Osteocyte (in vitro differentiated cells): Measurements from ENCODE around the genes KLHL8 and DSPP.

- PRO-cap, result no peak
These were observed 430.8 kb downstream of the MAPK10 start for GRCh38 chr4:85928805-85929663.

GRCh38 chr4:85929904-85930348 is 429.9 kb downstream of the MAPK10 start:
- PRO-cap, result no peak

DNA sequence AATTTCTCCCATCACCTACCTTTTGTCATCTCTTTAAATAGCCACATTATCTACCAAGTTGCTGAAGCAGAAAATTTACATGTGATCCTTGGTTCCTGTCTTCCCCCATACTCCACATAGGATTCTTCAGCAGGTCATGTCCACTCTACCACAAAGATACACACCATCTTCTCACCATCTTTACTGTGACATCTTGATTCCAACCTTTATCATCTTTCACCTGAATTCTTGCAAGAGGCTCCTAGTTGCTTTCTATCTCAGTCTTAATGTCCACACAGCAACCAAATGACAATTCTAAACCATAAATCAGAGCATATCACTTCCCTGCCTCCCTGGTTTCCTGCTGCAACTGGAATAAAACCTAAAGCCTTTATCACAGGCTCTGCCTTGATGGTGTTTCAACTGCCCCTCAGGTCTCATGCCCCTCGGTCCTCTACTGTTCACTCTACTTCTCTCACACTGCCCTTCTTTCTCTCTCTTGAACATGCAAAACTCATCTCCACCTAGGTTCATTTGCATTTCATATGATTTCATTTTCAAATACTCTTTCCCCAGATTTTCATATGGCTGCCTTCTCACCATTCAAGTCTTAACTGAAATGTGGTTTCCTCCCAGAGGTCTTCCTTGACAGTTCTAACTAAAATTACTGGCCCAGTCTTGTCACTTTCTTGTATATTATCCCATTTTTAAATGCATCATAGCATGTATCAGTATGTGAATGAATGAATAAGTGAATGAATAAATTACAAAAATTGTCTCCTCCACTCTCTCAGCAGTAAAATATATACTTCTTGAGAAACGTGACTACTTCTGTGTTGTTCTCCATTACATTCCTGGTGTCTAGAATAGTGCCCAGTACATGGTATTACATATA is 91.5 kb downstream of the MAPK10 start:
- PRO-cap, result no peak

DNA sequence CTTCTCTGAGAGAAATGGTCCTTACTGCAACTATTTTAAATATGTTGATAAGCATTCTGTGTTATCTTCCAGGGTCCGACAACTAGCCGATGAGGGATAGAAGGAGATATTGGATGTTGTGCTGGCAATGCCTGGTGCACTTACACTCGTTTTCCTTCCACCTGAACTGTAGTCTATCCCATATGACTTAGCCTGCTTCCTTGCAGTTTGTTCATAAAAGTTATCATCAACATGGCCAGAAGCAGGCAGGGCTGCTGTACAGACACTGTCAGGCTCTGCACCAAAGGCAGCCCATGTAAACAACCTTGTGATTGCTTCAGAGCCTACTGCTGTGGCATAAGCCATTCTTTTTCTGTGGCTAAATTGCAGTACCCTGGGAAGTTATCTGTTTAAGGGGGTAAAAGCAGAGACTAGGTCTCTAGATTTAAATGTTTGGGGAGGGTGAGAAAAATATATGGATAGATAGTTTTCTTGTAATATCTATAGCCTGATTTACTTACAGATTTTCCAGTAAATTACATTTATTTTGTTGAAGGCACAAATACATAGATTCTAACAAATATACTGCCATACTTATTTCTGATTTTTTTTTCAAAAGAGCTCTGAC is 1.5 kb downstream of the MAPK10 start:
- PRO-cap, result no peak

GRCh38 chr4:86594388-86595494 is 626 bp downstream of the PTPN13 start:
- PRO-cap, result bidirectional peak, plus-strand start at chr4:86594766, minus-strand start at chr4:86594636; bidirectional peak, plus-strand start at chr4:86595031, minus-strand start at chr4:86594907; bidirectional peak, plus-strand start at chr4:86595285, minus-strand start at chr4:86595186

DNA sequence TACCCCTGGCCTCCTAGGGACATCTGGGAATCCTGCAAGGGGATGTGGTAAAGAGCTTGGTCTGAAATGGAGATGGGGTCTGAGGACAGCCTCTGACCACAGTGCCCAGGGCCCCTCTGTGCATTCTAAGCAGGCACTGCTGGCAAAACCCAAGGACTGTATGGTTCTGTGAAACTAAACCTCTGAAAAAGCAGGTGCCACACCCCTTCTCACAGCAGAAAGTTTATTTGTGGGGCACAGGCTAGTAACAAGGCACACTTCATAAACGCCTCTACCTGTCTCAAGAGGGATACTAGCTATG is 638 bp upstream of the SLC10A6 start:
- PRO-cap, result no peak

GRCh38 chr4:86959074-86960048 is 24.6 kb downstream of the AFF1 start:
- PRO-cap, result no peak

DNA sequence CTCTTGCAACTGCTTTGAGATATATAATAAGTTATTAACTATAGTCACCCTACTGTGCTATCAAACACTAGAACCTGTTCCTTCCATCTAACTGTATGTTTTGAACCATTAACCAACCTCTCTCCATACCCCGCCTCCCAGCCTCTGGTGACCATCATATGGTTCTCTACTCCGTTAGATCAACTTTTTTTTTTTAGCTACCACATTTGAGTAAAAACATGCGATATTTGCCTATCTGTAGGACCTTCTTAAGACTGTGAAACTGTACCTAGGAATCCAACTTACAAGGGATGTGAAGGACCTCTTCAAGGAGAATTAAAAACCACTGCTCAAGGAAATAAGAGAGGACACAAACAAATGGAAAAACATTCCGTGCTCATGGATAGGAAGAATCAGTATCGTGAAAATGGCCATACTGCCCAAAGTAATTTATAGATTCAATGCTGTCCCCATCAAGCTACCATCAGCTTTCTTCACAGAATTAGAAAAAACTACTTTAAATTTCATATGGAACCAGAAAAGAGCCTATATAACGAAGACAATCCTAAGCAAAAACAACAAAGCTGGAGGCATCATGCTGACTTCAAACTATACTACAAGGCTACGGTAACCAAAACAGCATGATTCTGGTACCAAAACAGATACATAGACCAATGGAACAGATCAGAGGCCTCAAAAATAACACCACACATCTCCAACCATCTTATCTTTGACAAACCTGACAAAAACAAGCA is 53.6 kb downstream of the AFF1 start:
- PRO-cap, result no peak

DNA sequence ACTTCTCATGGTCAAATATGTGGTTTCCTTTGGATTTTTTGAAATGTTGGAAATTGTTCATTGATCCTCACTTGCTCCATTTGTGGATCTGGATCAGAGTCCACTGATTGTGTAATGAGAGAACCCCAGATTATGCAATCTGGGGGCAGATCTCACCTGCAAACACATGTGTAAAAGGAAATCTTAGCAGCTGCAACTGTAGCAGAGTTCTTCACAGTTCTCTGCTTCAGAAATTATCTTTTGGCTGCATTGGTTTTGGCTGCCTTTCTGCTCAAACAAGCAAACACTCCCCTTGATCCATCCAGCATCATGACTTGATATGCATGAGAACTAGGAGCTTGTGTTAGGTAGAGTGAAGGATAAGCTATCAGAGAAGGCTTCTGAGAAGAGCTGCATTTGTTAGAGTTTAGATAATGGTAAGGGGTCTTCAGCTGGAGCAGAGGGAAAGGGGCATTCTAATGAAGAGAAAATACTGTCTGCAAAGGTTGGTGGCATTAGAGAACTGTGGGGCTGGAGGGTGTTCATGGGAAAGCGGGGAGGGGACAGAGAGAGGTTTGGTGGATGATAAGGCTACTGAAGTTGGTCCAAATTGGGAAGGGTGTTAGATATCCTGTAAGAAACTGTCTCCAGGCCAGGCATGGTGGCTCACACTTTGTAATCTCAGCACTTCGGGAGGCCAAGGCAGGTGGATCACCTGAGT is 59.7 kb downstream of the AFF1 start:
- PRO-cap, result no peak

DNA sequence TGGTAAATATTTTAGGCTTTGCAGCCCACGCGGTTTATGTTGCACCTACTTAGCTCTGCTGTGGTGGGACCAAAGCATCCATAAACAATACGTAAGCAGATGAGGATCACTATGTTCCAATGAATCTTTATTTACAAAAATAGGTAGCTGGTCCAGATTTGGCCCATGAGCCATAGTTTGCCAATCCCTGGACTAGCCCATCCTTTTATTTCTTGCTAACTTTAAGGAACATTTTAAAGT is 95.3 kb downstream of the AFF1 start:
- PRO-cap, result no peak

DNA sequence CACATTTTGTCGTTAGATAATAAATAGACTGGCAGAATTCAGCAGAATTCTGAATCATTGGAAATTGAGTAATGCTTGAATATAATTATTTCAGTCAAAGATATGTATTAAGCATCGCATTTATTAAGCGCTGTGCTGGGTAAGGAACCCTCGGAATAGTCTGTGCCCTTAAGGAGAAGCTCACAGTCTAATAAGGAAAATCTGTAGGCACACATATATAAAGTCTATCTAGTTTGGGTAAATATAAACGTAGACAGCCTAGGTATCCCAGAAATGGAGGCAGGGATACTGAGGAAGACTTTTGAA is 100.0 kb downstream of the AFF1 start:
- PRO-cap, result no peak

DNA sequence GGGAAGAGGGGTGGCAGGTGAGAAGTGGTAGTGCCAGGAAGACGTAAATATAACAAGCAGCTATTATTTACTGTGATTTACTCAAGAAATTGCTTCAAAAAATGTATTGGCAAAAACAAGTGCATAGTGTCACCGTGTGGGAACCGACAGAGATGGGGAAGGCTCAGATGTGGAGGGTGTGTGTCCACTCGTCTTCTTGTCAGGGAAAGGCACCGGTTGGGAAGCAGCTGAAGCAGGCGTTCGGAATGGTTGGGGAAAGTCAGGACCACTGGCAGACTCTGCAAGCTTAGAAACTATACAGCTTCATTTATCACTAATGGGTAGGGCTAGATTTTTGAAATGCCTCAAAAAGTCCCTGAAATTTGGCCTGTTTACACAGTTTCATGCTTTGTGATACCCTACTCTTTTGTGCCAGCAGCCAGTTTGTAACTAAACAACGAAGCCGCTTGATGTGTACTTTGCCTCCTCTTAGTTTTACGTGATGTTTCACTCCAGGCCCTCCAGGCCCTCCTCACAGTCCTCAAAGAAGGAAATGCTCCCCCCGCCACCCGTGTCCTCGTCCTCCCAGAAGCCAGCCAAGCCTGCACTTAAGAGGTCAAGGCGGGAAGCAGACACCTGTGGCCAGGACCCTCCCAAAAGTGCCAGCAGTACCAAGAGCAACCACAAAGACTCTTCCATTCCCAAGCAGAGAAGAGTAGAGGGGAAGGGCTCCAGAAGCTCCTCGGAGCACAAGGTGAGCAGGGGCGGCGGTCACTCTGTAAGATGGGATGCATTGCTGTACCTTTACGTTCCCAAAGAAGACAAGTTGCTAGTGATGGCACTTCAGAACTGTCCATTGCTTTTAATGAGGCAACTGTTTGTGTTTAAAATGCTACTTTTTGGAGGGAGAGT is 94.6 kb downstream of the KLHL8 start:
- PRO-cap, result no peak

DNA sequence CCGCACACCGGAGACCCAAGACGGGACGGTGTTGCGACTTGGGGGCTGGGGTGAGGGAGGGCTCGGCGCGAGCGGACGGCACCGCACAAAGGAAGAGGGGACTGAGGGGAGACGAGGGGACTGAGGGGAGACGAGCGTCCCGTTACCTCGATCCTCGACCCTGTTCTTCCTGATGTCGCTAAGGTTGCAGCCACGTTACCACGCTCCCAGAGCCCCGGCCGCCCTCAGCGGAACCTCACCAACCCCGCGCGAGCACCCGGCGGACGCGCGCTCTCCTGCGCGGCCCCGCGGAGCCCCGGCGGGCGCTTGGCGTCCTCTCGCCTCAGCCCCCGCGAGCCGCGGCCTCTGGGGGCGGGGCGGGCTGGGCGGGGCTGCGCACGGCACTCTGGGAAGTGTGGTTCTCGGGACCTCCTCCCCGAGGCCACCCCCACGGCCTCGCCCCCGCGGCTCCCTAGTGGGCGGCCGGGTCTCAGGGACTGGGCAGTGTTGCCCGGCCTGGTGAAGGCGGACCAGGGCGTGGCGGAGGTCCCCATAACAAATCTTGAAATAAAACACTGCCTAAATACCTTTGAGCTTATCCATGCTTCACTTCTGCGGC is at the start of gene KLHL8:
Gene KLHL8, minus strand, starts transcription at position 347 of the 598 bp plus-strand sequence.
- PRO-cap, result bidirectional peak, plus-strand start at position 483 of the sequence, minus-strand start at position 274 of the sequence

GRCh38 chr4:87423502-87424207 is 1.3 kb downstream of the NUDT9 start:
- PRO-cap, result no peak

GRCh38 chr4:87526877-87527698 is 2.1 kb downstream of the SPARCL1 start:
- PRO-cap, result no peak

GRCh38 chr4:87608277-87608753 is at the start of gene DSPP:
Gene DSPP, plus strand, starts transcription at chr4:87608529.
- PRO-cap, result no peak

- PRO-cap, result no peak
These were observed 2.4 kb downstream of the MEPE start for GRCh38 chr4:87835236-87835415.

- PRO-cap, result no peak
These were observed 11.2 kb downstream of the MEPE start for GRCh38 chr4:87843841-87844407.

DNA sequence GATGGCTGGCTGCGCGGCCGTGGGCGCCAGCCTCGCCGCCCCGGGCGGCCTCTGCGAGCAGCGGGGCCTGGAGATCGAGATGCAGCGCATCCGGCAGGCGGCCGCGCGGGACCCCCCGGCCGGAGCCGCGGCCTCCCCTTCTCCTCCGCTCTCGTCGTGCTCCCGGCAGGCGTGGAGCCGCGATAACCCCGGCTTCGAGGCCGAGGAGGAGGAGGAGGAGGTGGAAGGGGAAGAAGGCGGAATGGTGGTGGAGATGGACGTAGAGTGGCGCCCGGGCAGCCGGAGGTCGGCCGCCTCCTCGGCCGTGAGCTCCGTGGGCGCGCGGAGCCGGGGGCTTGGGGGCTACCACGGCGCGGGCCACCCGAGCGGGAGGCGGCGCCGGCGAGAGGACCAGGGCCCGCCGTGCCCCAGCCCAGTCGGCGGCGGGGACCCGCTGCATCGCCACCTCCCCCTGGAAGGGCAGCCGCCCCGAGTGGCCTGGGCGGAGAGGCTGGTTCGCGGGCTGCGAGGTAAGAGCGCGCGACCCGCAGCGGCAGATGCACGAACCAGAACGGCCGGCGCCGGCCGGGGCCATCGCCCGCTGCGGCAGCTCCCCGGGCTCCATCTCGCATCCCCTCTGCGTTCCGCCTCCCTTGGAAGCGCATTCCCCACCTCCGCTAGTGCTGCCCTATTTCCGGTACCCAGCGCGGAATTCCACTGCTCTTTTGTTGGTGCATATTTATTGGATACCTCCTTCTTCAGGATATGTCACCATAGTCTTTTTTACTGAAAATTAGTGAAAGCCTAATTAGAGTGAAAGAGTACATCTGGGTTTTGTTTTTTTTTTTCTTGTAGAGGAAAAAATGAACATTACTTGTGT is 614 bp downstream of the PKD2 start:
- PRO-cap, result bidirectional peak, plus-strand start at position 484 of the sequence, minus-strand start at position 474 of the sequence; unidirectional peak, minus-strand start at position 618 of the sequence

- PRO-cap, result no peak
These were observed 2.5 kb downstream of the PKD2 start for GRCh38 chr4:88009963-88010253.